ENCODE data around the genes CLEC19A, GP2, REXO5, CRYM, IGSF6 and PDZD9.

DNA sequence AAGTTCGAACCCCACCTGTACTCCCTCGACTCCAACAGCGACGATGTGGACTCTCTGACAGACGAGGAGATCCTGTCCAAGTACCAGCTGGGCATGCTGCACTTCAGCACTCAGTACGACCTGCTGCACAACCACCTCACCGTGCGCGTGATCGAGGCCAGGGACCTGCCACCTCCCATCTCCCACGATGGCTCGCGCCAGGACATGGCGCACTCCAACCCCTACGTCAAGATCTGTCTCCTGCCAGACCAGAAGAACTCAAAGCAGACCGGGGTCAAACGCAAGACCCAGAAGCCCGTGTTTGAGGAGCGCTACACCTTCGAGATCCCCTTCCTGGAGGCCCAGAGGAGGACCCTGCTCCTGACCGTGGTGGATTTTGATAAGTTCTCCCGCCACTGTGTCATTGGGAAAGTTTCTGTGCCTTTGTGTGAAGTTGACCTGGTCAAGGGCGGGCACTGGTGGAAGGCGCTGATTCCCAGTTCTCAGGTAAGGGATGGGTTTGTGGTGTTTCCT, 15.7 kb downstream of the SYT17 start:
- PRO-cap, result no peak
- RRBS, result no CpG with 5 or more reads among the region's 24 CpGs

GRCh38 chr16:19285548-19285925, at the start of gene CLEC19A:
Gene CLEC19A (plus strand): TSS chr16:19285731.
- PRO-cap, result no peak

- PRO-cap, result no peak
- RRBS, result no CpG with 5 or more reads among the region's 11 CpGs
Measured at GRCh38 chr16:19348571-19349367, 63.2 kb downstream of the CLEC19A start.

DNA sequence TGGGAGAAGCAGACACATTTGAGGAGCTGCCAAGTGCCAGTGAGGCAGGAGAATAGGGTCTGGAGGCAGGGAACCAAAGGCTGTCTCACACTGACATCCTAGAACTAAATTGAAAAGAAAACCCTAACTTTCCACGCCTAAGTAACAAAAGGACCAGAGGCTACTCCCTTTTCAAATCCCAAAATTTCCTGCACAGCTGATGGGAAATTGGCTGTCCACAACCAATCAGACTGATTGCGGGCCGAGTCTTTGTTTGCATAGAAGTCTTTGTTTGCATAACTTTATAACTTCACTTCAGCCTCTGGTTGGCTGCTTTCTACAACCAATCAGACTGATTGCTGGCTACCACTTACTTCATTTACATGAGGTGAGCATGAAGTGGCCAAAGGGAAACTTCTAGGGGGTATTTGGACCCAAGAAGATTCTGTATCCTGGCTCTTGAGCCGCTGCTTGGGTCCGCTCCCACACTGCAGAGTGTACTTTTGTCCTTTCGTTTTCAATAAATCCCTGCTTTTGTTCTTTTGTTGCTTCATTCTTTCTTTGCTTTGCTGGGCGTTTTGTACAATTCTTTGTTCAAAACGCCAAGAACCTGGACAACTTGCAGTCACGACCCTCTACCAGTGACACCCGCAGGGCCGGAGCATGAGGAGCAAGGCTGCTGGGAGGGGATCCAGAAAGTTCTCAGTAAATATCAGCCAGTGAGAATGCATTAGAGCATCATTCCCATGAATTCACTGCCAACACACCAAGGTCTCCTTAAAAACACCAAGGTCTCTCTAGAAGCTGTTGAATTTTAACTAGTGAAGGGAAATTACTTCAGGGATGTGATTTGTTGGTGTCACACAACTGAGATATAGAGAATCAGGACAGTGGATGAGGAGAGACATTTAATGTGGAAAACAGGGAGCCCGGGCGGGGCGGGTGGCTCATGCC, 67.6 kb downstream of the IQCK start:
- PRO-cap, result no peak
- RRBS, result no CpG with 5 or more reads among the region's 14 CpGs

DNA sequence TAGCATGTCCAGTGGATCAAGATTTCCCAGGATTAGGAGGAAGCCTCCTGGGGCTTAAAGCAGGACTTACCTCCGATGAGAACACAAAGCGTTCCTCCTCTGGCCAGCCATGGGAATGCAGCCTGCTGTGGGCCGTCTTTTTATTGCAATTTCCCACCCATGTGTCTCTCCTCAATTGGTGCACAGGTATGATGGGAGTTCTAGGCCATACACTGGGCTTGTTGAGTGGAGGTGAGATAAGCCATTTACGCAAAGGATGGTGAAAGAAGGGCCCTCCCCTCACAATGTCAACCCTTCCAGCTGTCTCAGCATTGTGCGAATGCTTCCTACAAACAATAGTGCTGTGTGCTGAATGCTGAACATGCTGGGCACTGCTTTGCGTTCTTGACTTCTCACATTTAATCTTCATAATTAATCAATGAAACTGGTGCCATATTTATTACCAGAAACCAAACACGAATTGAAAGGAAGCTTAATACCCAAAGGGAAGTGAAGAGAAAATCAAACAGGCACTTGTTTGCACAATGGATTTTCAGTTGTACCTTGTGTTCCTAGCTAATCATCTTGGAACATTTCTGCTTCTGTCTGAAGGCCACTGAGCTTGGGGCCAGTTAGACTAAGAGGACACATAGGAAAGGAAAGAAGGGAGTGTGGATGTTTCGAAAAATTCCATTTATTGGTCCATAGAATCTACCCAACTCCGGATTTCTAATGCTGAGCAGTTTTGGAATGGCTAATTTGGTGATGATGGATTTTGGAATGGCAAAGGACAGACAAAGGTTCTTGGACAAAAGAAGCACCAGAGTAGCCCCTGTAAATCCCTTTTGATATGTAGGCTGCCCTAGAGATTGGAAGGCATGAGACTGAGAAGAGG, at the start of gene GP2:
GP2 (minus strand) TSS at position 117 of the 874 bp plus-strand sequence.
- PRO-cap, result no peak
- RRBS, result no CpG with 5 or more reads among the region's 9 CpGs

GRCh38 chr16:20401560-20401998, 3.0 kb downstream of the PDILT start:
- PRO-cap, result no peak
- RRBS, result no CpG with 5 or more reads among the region's 5 CpGs

GRCh38 chr16:20693926-20694451, 3.5 kb downstream of the ACSM1 start:
- PRO-cap, result no peak
- RRBS, result no CpG with 5 or more reads among the region's 7 CpGs

DNA sequence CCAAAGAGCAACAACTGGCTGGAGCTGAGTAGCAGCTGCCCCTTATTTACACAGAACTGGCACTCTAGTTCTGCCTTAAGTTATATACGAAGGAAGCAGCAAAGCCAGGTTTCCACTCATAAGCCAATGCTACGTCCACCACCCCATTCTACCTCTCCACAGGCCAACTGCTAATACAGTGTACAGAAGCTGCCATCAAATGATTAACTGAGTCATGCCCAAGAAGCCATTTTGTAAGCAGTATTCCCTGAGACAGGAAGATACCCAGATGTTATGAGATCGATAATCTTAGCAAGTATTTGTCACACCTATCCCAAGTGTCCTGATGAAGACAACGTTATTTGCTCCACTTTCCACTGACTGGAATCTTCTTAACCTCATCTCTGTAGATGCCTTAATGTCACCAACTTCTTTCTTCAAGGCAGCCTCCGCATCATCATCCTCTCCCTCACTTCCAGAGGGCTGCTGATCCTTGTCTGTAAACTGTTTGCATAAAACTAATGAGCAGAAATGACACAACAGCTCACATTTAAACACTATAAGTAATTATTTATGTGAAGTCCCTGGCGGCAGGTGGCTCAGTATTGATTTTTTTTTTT, 2.9 kb downstream of the THUMPD1 start:
- PRO-cap, result no peak
- RRBS, result no CpG with 5 or more reads among the region's 6 CpGs

DNA sequence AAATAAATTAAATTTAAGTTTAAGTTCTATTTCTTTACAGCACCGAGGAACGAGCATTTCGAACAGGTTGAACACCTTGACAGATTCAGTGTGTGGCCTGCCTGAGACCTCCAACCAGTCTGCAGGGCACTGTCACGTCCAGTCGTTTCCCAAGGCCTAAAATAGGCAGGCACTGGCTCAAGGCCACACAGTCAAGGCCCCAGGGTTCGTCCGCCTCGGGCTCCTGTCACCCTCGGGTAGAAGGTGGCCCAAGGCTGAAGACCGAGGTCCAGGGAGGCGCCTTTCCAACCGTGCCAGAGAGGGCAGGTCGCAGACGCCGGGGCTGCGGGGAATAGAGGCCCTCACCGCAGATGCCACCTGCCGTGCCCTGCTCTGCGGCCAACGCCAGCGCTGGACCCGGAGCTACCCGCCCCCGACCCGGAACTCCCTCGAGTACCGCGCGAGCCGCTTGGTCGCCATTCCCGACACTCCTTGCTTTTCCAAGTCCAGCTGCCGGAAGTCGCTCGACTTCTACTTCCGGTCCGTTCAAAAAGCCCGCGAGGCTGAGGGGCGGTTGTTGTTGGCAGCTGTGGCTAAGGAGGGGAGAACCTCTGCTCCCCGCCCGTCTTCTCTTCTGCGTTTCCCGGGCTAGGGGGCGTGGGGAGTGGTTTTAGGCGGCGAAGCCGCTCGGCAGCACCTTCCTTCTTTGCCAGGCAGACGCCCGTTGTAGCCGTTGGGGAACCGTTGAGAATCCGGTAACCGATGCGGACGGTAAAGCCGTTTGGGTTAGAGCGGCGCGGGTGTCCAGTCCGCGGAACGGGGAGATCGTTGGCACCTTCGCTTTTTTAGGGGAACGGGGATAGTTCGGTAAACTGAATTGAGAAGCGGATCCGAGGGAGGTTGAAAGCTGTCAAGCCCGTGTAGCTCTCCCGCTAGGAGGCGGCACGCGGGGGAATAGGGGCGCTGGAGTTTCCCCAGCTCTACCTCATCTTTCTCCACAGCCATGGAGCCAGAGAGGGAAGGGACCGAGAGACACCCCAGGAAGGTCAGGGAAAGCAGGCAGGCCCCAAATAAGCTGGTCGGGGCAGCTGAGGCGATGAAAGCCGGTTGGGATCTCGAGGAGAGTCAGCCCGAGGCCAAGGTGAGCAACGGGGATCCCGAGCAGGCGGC, at the start of gene REXO5:
REXO5 (plus strand) TSS at position 556 of the 1,149 bp plus-strand sequence.
- PRO-cap, result bidirectional peak, plus-strand start at position 556 of the sequence, minus-strand start at position 473 of the sequence
- RRBS, result under 1% methylated on average over 20 of the region's 85 CpGs

GRCh38 chr16:21033506-21034168, 117.0 kb downstream of the DNAH3 start:
- PRO-cap, result no peak
- RRBS, result no CpG with 5 or more reads among the region's 11 CpGs

- PRO-cap, result no peak
- RRBS, result no CpG with 5 or more reads among the region's 7 CpGs
Measured at GRCh38 chr16:21048612-21048811, 102.1 kb downstream of the DNAH3 start.

DNA sequence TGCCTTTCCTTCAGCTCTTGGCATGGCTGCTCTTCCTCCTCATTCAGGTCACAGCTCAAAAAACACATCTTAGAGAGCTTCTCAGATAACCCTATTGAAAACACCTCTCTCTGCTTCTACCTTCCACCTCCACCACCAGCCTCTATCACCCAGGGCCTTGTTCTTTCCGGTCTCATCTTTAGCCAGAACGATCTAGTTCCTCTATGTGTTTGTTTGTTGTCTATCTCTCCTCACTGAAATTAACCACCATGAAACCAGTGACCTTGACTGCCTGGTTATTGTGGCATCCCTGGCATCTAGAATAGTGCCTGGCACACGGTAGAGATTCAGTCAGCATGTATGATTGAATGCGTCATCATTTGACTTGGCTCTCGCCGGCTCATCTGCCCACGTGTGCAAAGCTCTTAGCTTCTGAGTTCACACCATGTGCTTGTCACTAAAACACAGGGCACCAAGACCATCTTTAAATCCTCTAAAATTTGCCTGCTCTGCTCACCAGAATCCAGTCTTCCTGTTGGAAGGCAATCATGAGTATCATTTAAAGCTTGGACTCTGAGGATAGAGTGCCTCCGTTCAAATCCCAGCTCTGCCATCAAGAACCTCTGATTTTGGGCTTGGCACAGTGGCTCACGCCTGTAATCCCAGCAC, 12.6 kb downstream of the CRYM start:
- PRO-cap, result no peak
- RRBS, result no CpG with 5 or more reads among the region's 9 CpGs

- PRO-cap, result no peak
- RRBS, result no CpG with 5 or more reads among the region's 51 CpGs
Measured at GRCh38 chr16:21277855-21278905, at the start of gene CRYM. Gene CRYM (minus strand): TSS chr16:21278290.

DNA sequence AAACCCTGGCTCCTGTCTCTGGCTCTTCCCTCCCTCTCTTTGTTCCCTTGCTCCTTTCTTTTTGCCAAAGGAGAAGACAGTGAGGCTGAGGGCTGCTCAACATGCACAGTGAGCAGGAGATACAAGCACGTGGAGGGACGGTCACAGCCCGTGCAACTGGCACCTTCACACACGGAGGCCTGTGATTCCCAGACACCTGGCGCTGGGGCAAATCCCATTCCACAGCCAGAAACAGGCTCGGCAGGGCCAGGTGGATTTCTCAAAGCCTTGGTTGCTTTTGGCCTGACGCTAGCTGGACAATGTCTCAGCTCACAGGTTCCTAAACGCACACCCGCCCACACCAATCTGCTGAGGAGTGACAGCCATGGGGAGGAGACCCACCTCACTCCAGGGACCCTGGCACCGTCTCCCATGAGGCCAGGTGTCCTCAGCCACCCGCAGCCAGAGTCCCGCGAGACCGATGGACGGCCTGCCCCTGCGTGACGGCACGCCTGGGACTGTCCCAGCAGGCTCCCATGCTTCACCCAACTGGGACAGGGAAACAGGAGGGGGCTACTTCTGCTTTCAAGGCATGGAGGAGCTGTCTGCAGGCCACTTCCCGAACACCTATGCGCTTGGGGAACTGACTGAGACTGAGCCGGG, 85.8 kb upstream of the METTL9 start:
- PRO-cap, result no peak
- RRBS, result no CpG with 5 or more reads among the region's 21 CpGs

DNA sequence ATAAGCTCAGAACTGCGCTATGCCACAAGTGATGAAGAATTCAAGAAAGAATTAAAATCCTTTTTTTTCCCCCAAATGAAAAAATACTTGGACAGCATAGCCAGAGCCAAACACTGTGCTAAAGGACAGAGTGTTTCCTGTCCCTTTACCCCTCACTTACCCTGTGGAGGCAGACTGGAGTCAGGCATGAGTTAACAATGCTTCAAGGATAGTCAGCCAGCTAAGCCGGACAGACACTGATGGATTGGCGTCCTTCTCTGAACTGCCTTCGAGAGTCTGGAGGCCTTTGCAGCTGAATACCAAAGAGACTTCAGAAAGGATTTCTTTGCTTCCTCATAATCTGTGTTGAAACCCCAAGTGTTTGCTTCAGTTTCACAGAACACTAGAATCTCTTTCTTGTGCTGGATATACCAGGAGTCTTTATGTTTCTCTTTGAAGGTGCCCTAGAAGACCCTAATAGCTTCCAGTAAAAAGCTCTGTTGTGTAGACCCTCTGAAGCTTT, 4.6 kb downstream of the METTL9 start:
- PRO-cap, result no peak
- RRBS, result no CpG with 5 or more reads among the region's 4 CpGs

- PRO-cap, result no peak
- RRBS, result no CpG with 5 or more reads among the region's 5 CpGs
Measured at GRCh38 chr16:21638296-21638984, 14.0 kb downstream of the IGSF6 start.

DNA sequence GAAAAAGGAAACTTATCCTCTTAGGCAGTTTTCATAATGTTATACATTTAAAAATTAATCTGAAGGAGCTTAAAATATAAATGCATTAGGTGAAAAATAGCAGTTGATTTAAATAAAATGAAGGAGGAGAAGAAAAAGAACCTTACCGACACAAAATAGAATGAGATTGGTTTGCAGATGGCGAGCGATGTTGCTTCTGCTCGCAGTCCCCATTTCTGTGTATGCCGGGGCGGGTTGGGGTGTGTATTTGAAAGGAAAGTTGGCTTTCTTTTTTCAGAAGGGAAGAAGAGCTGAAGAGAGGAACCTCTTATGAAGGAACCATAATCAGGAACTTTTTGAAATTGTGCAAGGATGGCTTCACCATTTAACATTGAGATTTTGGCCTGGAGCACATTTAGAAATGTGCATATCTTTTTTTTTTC, at the start of gene IGSF6:
IGSF6 (minus strand) TSS at position 223 of the 422 bp plus-strand sequence.
- PRO-cap, result no peak
- RRBS, result no CpG with 5 or more reads among the region's 6 CpGs

- PRO-cap, result no peak
- RRBS, result no CpG with 5 or more reads among the region's 22 CpGs
Measured at GRCh38 chr16:22000936-22001315, at the start of gene PDZD9. Gene PDZD9 (minus strand): TSS chr16:22001116.

DNA sequence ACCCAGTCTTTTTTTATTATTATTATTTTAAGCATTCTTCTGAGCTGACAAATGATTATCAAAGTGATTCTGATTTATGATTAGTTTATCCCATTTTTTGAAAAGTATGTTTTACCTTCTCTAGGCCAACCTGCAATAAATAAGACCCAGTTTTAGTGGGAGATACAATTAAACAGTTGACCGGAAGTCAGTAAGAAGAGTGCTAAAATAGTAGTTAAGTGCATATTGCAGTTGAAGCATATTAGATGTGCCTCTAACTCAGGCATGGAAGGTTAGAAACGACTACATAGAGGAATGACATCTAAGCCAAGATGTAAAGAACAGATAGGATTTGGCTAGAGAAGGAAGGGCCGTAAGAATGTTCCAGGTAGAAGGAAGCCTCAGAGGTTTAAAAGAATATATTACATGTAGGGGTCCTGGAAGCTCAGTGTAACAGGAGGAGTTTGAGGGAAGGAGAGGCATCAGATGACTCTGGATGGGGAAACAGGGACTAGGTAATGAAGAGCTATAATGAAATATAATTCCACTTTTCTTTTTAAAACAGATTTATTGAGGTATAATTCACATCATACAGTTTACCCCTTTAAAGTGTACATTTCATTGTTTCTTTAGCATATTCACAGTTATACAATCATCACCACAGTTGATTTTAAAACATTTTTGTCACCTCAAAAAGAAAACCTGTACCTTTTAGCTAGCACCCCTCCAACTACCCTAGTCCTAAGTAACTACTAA, 23.1 kb downstream of the MOSMO start:
- PRO-cap, result no peak
- RRBS, result no CpG with 5 or more reads among the region's 3 CpGs

DNA sequence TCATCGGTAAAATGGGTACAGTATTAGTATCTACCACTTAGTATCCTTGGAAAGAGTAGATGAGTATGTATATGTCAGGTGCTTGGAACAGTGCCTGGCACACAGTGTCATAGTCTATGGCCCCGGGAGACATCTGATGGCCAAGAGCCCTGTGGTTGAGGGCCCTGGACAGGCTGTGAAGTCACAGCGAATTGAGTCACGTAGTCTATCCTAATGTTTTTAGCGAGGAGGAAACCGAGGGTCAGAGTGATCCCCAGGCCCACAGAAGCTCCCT, 1.3 kb downstream of the EEF2K start:
- PRO-cap, result no peak
- RRBS, result no CpG with 5 or more reads among the region's 6 CpGs